Skeletal muscle satellite cell (primary cell): ENCODE measurements around the gene NFATC1.

DNA sequence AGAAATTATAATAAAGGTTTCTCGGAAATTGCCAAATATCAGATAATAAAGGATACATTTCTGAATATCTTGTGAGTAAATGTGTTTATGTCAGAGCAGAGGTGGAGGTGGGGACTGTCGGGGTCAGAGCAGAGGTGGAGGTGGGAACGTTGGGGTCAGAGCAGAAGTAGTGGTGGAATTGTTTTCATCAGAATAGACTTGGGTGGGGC is 131.3 kb downstream of the ATP9B start:
- CAGE, long polyA plus RNA, result no peak

DNA sequence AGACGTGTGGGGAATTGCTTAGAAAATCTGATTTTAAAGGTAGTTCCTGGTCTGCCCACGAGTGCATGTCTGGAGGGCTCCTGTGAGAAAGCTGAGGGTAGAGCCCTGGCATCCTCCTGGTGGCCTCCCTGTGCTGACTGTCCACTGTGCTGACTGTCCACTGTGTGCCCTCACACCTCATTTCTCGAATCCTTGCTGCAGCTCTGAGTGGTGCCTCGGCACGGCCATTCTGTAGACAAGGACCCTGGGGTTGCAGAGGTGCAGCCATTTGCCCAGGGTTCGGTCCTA is 69.1 kb upstream of the NFATC1 start:
- CAGE, long polyA plus RNA, result no peak

DNA sequence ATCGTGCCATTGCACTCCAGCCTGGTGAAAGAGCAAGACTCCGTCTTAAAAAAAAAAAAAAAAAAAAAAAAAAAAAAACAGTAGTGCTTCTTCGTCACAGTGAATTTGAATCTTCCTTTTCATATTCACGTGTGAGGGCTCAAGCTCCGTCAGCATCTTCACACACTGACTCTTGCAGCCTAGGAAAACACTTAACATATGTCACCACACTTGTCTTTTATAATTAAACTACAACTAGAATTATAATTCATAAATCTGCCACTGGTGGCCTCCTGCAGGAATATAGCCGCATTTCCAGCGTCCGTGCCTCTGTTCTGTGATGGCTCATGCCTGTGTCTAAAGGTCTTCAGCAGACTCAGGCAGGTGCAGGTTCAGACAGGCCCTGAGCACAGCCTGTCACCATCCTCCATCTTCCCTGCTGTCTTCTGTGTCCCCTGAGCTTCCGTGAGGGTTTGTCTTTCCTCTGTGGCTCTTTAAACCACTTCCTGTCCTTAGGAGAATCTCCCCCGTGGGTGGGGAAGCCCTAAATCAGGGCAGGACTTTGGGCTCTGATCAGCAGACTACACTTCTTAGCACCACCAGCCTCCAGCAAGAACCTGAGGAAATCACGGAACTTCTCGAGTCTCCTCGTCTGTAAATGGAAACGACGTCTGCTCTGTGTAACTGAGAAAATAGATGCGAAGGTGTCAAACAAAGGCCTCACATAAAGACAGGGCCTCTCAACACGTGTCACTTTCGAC is 24.2 kb upstream of the NFATC1 start:
- CAGE, long polyA plus RNA, result no peak

DNA sequence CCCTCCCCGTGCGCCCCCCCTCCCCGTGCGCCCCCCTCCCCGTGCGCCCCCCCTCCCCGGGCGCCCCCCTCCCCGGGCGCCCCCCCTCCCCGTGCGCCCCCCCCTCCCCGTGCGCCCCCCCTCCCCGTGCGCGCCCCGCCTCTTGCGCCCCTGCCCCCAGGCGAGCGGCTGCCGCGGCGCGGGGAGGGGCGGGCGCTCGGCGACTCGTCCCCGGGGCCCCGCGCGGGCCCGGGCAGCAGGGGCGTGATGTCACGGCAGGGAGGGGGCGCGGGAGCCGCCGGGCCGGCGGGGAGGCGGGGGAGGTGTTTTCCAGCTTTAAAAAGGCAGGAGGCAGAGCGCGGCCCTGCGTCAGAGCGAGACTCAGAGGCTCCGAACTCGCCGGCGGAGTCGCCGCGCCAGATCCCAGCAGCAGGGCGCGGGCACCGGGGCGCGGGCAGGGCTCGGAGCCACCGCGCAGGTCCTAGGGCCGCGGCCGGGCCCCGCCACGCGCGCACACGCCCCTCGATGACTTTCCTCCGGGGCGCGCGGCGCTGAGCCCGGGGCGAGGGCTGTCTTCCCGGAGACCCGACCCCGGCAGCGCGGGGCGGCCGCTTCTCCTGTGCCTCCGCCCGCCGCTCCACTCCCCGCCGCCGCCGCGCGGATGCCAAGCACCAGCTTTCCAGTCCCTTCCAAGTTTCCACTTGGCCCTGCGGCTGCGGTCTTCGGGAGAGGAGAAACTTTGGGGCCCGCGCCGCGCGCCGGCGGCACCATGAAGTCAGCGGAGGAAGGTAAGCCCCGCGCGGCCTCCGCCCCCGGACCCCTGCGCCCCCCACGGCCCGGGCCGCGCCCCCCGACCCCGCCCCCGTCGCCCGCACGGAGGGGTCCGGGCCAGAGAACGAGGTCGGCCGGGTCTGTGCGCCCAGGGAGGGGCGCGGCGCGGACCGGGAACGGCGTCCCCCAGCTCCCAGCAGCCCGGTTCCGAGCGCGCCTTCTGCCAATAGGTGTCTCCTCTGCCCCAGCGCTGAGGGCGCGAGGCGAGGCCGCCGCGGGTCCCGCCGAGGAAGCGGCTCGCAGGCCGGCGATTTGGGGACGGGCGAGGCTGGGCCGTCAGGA is at the start of gene NFATC1:
Gene NFATC1, plus strand, starts transcription at position 346 of the 1,092 bp plus-strand sequence.
- CAGE, long polyA plus RNA, result no peak

- CAGE, long polyA plus RNA, result no peak
Observed at GRCh38 chr18:79399195-79399745, 3.5 kb downstream of the NFATC1 start.

DNA sequence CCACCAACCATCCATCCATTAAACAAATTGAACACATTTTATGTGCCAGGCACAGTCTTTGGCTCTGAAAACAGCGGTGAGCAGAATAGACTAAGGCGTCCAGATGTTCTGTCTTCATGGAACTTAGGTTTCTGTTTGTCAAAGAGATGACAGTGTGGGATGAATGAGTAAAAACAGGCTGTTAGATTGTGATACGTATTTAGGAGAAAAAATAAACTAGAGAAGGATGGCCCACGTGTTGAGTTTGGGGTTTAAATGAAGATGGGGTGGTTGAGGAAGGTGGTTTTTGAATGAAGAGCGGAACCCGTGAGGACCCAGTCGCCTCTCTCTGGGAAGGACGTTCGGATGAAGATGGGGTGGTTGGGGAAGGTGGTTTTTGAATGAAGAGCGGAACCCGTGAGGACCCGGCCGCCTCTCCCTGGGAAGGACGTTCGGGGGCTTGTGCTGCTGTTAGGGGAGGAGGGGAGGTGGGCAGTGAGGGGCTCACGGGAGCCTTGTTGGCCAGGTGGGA is 14.0 kb downstream of the NFATC1 start:
- CAGE, long polyA plus RNA, result no peak

- CAGE, long polyA plus RNA, result no peak
Observed at GRCh38 chr18:79435870-79436290, 40.1 kb downstream of the NFATC1 start.

GRCh38 chr18:79693521-79694001 is 14.0 kb downstream of the CTDP1 start:
- CAGE, long polyA plus RNA, result no peak

DNA sequence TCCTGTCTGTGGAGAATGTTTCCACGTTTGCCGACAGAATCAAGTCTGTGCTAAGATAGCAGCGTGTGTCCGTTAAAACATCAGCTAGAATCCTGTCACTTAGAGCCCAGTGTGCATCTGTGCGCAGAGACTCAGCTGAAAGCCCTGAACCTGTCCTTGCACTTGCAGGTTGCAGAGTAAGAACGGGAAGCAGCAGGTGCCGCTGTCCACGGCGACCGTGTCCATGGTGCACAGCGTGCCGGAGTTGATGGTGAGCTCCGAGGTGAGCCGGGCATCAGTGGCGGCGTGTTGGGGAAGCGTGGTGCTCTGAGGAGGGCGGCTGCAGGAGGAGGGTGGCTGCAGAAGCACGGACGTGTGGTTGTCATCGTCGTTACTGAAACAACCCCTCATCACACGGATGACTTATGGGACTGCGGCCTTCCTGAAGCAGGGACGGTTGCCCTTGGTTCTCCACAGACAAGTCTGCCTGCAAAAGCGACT is 16.2 kb downstream of the CTDP1 start:
- CAGE, long polyA plus RNA, result no peak

GRCh38 chr18:79856598-79856945 is 58.8 kb downstream of the KCNG2 start:
- CAGE, long polyA plus RNA, result no peak

DNA sequence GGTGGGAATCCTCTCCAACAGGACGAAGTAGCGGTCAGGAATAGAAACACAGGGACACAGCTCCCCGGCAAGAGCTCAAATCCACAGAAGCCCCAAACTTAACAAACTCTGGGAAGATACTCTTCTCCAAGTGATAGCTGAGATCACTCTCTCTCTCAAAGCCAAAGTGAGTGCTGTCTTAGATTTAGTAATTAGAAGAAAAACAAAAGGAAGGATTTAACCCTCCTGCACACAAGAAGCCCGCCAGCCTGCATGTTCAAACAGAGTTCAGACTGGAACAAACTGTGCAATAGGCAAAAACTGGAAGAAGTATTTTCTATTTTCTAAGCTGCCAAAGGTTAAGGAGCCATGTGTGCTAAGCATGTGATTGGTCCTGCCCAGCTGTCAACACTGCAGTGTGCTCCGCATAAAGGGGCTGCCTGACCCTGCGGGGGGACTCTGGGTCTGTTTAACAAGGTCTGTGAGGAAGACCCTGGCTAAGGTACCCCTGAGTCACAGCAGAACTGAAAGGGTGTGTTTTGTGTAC is 9.0 kb downstream of the SLC66A2 start:
- CAGE, long polyA plus RNA, result no peak

DNA sequence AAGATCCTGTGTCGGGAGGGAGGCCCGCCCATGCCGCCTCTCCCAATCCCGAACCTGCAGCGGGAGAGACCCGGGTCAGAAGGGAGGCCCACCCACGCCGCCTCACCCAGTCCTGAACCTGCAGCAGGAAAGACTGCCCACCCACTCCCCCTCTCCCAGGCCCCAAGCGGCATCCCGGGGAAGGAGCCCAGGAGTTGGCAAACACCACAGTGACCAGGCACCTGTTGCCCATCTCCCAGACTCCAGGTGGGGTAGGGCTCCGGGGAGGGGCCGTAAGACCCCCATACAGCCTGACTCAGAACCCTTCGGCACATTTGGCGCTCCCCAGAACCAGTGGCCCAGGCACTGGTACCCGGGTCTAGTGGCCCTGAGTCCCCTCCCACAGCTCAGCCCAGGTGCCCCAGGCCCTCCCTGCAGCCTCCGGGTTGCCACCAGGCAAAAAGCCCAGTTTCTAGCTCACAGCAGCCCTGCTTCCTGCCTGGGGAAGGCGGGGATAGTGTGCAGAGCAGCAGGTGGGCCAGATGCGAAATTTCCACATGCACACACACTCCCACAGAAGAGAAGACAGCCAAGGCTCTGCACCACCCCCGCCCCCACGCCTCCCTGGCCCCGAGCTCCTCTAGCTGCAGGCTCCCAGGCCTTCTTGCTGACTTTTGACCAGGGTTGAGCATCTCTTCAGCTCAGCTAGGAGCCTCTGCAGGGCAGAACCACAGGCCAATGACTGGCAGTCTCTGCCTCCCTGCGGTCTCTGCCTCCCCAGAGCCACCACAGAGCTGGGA is 7.5 kb downstream of the SLC66A2 start:
- CAGE, long polyA plus RNA, result no peak

DNA sequence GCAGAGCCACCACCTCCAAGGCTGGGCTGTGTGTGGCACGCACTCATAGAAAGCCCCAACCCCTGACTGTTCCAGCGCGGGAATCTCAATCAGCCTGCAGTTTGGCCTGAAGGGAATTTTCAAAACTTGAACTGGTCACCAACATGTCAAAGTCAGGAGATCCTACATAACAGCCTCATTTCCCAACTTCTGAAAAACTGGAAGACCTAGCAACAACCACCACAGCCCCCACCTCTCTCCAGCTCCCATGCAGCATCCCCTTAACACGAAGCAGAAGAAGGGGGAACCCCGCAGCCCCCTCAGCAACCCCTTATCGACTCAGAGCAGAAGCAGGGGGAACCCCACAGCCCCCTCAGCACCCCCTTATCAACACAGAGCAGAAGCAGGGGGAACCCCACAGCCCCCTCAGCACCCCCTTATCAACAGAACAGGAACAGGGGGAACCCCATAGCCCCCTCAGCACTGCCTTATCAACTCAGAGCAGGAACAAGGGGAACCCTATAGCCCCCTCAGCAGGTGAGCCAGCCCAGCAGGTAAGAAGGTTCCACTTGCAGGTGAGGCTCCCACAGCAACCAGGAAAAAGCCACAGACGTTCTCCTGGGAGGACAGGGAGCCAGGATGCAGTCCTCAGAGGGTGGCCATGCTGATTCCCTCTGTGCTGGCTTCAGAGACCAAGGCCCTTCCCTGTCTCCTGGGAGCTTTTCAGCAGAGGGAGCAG is 6.7 kb downstream of the SLC66A2 start:
- CAGE, long polyA plus RNA, result no peak

DNA sequence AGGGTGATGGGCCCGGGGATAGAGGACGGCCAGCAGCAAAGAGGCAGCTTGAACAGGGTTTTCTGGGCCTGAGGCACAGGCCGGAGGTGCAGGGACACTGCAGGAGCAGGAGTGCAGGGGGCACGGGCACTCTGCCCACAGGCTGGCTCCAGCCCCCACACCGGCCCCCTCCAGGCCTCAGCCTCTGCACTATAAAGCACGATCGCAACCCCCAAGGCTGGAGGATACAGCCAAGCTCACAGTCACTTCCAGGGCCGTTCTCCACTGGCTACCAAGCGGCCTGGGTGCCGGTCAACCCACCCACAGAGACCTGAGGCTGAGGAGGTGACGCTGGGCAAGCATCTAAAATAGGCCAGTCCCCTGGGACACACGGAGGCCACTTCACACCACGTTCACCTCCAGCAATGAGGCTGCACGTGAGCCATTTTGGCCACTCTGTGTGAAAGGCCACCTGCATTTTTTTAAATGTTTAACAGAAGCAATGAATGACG is 5.8 kb downstream of the SLC66A2 start:
- CAGE, long polyA plus RNA, result no peak

DNA sequence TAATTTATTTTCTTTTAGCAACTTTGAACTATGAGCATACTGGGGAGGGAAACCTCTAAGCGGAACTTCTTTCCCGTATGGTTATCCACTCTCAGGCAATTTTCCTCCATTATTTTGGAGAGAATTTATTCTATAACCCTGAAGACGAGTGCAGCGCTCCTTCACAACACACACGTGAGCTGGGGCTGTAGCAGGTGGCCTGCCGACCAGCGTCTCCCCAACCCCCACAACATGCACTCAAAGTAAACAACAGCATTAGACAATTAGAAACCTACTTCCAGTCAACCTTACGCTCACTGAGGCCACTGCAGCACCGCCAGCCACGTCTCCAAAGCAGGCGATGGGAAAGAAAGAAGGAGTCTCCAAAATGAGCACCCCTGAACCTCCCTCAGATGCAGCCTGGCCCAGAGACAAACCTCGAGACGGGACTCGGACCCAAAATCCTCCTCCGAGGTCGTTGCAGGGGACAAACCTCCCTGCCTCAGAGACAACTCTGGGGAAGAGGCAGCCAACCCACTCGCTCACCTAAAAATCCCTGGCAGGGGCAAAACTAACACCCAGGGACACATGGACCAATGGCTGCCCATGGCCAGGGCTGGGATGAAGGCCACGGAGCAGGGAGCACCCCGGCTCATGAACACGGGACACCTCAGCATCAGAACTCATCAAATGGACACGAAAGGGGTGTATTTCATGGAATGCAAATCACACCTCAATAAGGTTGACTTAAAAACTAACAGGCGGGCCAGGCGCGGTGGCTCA is 2.6 kb downstream of the SLC66A2 start:
- CAGE, long polyA plus RNA, result no peak

DNA sequence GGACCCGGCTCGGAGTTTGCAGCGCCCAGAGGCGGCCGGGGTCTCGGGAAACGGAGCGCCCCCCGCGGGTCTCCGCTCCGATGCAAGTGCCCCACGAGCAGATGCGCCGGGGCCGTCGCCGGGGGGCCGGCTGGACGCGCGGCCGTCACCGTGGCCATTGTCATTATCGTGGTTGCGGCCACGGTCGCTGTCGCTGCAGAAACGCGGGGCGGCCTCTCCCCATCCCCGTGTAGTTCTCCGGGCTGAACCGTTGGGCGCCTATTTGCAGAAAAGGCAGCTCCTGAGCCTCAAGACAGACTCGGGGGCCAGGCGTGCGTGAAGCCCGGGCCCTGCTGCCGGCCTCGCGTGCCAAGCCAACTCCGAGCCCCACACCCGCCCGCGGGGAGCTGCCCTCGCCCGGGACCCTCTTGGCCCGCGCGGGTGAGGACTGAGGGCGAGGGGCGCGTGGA is 609 bp upstream of the SLC66A2 start:
- CAGE, long polyA plus RNA, result no peak